Epithelial cell of alveolus of lung (primary cell): ENCODE results near the genes FLRT2 and EFCAB11.

GRCh38 chr14:85529772-85530715 lies at the start of gene FLRT2:
Gene FLRT2 (plus strand): TSS chr14:85530144.
- RAMPAGE, long total RNA, result no peak
- RRBS, result no CpG with 5 or more reads among the region's 63 CpGs

DNA sequence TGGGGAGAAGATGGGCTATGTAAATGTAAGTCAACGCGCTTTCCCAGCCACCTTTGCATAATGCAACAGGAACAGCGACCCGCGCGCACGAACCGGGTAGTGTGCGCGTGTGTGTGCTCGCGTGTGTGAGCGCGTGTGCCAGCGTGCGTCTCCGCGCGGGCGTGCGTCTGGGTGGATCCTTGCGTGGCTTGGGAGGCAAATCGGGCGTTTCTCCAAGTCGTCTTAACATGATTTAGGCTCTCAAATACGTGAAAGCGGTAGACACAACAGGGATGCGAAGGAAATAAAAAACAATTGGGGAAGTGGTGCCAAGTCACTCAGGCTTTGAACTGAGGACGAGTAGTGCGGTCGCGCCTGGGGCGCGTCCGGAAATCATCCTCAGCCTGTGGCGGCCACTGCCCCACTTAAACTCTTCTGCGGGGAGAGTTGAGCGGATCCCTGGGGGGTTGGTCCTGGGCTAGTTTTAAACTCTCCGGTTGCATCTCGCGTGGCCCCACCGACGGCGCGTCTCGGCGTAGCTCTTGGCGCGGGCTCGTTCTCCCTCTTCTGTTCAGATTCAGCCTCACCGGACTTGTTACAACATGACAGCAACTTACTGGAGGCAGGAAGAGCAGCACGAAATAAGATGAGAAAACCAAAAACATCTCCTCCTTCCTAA lies 1.9 kb downstream of the FLRT2 start:
- RAMPAGE, long total RNA, result no peak
- RRBS, result under 1% methylated on average over 9 of the region's 52 CpGs

DNA sequence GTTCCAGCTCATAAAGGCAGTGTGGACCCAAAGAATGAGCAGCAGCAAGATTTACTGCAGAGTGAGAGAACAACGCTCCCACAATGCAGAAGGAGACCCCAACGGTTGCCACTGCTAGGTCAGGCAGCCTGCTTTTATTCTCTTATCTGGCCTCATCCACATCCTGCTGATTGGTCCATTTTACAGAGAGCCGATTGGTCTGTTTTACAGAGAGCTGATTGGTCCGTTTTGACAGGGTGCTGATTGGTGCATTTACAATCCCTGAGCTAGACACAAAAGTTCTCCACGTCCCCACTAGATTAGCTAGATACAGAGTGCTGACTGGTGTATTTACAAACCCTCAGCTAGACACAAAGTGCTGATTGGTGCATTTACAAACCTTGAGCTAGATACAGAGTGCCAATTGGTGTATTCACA lies 1088.1 kb downstream of the GALC start:
- RAMPAGE, long total RNA, result no peak
- RRBS, result no CpG with 5 or more reads among the region's 5 CpGs

- RAMPAGE, long total RNA, result no peak
- RRBS, result no CpG with 5 or more reads among the region's 5 CpGs
Observed at GRCh38 chr14:88024394-88024864, 19.5 kb downstream of the GPR65 start.

DNA sequence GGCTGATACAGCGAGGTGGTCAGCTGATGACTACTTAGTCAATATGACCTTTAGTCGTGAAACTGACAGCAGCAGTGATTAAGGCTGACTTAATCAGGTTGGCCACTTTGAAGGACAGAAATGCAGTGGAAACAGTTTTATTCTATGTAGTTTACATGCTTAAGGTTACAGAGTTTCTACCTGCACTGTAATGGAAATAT lies 51.0 kb downstream of the ZC3H14 start:
- RAMPAGE, long total RNA, result no peak
- RRBS, result no CpG with 5 or more reads among the region's 2 CpGs

DNA sequence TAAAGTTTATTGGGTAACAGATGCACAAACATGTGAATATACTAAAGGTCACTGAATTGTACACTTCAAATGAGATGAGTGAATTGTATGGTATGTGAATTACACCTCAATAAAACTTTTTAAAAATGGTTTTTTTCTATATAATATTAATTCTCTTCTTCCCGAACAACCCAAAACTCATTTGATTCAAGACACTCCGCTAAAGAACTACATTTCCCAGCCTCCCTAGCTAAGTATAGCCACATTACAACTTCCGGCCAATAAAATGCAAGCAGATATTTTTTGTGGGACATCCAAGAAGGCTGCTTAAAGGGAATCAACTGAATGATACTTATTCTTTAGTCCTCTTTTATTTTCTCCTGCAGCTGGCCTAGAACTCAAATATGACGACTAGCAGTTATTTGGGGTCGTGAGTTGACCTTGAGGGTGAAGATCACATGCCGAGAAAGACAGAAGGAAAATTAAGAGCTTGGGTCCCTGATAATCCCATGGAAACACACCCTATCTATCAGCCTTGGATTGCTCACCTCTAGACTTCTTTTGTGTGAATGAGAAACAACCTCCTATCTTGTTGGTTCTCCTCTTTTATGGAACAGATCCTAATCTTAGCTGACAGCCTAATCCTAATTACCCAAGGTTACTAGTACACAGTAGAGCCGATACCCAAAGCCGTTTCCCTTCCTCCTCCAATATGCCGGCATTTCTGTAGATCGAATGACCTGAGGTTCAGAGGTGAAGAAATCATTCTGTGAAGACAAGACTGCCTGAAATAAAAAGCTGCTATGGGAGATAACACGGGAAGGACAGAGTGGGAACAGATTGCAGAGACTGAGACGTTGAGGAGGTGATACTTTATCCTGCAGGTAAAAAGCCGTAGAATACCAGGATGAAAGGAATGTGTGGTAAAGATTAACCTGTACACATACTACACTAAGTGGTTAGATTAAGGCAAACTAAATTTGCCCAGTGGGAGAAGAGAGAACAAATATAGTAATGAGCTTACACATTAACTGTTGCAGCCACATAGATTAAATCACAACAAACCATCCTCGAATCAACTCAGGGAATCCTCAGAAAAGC lies 187.6 kb downstream of the TTC8 start:
- RAMPAGE, long total RNA, result no peak
- RRBS, result no CpG with 5 or more reads among the region's 14 CpGs

DNA sequence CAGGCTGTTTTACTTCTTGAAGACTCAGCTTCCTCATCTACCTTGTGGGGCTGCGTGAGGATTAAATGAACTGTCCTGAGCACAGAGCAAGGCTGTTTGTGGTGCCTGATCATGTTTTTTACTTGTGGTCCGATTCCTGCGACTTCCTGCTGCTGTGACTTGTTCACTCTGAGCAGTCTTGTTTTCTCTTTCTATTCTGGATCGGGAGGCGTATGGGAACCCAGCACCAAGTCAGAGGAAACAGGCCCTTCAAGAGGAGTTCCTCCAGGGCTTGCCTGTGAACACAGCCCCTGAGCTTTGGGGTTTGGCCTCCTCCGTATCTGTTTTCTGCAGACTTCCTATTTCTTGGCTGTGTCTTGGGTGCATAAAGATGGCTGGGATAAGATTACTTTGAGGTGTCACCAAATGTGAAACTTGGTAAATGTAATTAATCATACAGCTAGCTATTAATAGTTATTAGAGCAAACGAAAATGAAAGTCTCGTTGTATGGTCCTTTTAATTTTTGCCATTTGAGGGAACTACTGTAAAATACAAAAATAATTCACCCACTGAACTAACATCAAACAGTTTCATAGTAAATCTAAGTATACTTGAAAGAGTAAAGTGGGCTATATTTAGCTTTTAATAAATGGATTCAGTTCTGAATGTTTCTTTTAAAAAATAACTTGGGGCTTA lies 251.6 kb downstream of the FOXN3 start:
- RAMPAGE, long total RNA, result no peak
- RRBS, result no CpG with 5 or more reads among the region's 8 CpGs

DNA sequence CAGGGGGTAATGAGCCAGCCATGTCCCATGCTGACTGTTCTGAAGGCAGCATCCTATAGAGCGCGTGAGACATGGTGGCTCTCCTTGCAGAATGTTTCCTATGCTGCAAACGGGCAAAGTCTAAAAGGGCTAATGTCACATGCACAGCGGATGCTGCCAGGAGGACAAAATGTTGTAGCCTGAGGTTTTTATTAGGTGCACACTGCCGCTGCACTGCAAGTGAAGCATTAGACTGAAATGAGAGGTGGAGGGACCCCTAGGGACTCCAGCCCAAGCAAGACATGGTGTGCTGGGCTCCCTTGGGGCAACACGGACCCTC lies 230.5 kb downstream of the FOXN3 start:
- RAMPAGE, long total RNA, result no peak
- RRBS, result no CpG with 5 or more reads among the region's 6 CpGs

DNA sequence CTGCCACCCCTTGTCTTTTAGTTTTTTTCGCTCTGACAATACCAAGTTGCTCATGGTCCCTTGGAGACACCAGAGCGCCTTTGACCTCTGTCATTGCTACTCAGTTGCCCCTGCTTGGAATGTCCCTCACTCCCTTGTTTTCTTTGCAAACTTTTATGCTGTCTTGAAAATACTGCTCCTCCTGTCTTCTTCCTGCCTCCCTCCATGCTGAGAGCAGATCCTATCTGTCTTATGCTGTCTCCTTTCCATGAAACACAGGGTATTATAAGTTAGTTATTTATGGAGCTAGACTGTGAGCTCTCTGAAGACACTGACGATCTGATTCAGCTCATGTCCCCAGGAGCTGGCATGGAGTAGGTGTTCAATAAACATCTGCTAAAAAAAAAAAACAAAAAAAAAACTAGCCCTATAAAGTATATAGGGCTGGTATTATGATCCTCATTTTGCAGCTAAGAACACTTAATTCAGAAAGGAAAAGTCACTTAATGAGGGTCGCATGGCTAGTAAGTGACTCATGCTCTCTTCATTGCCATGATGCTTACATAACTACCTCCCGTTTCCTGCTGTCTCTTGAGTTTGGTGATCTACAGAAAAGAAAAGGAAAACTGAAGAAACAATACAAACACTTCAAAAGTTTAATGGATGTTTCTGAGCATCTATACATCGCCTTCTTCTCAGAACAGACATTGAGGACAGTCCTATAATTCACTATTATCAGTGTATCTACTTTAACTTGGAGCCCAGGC lies 113.7 kb downstream of the FOXN3 start:
- RAMPAGE, long total RNA, result no peak
- RRBS, result no CpG with 5 or more reads among the region's 6 CpGs

DNA sequence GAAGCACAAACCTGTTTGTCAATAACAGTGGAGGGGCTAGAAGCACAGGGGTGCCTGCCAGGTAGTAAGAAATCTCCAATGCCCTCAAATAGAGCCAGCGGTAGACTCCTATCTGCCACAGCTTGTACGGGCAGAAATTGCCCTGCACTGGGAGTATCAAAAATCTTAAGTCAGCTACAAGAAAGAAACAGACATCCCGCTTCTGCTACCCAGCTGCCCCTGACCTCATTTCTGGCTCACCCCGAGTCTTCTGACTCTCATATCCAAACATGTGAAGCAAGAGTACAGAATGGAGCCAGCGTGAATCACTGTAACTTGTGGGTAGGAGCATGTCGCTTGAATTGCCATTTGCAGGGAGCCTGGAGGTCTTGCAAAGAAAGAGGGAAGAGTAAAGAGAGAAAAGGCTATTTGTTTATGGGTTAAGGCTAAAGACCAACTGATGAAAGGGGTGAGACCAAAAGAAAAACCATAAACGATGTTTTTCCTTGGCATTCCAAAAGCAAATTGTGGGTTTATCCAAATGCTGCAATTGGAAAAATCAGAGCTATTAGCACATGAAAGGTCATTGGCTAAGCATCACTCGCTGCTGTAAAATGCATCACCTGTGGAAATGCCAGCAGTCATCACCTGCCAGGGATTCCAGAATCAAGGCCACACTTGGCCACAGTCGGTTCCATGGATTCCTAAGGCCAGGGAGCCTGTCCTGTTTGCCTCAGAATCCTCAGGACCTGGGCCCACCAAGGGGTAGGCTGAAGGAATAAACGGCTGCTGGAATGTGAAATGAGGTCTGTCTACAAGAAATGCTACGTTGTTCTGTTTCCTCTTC lies 86.6 kb downstream of the FOXN3 start:
- RAMPAGE, long total RNA, result no peak
- RRBS, result no CpG with 5 or more reads among the region's 11 CpGs

- RAMPAGE, long total RNA, result no peak
- RRBS, result no CpG with 5 or more reads among the region's 15 CpGs
Observed at GRCh38 chr14:89383509-89384550, 33.2 kb downstream of the FOXN3 start.

DNA sequence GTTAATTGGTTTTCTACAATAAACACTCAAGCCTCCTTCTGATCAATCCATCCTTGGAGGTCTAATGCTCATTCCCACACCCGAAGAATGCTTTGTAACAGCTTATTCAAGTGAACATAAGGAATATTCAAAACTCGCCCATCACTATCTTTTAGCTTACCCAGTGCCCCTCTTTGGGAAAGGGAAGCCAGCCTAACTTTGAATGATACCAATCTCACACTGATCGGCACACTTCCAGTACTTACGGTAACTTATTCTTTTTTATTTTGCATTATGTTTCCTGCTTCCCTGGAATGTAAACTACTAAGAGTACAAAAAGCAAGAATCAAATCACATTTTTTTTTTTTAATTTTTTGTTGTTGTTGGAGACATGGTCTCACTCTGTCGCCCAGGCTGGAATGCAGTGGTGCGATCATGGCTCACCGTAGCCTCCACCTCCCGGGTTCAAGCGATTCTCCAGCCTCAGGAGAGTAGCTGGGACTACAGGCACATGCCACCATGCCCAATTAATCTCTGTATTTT lies 14.1 kb downstream of the FOXN3 start:
- RAMPAGE, long total RNA, result no peak
- RRBS, result no CpG with 5 or more reads among the region's 9 CpGs

DNA sequence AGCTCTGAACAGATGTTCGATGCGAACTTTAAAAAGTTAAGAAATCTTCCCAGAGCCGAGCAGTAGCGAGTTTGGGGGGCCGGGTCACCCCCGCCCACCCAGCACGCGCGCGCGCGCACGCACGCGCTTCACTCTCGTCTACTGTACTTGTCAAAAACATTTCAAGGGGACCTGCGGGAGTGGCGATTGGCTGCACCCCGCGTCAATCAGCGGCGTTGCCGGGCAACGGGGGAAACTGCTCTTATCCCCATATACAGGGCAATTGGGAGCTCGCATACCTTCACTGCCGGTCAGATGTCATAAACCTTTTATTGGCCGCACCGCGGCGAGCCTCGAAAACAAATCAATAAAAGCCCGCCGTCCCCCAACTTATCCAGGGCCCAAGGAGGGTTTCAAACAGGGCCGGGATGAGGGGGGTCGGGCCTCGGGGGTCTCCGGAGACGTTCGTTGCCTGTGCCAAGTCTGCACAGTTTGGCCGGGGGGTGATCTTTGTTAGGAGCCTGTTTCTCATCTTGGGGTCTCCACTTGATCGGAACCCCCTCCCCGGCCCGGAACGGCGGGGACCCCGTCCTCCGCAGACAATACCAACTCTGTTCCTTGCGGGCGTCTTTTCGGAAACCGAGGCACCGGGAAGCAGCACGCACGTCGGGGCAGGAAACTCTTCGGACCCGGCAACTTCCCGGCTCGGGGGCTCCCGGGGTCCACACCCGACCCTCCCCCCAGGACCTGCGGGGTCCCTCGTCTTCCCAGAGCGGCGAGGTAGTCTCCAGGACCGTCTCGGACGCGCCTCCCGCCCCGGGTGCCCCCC lies 807 bp downstream of the FOXN3 start:
- RAMPAGE, long total RNA, result no peak
- RRBS, result under 1% methylated on average over 32 of the region's 71 CpGs

- RAMPAGE, long total RNA, result no peak
- RRBS, result 78% methylated on average over 7 of the region's 10 CpGs
Observed at GRCh38 chr14:89481069-89481532, 64.1 kb upstream of the FOXN3 start.

GRCh38 chr14:89626431-89626835 lies 209.4 kb upstream of the FOXN3 start:
- RAMPAGE, long total RNA, result no peak
- RRBS, result no CpG with 5 or more reads among the region's 6 CpGs

DNA sequence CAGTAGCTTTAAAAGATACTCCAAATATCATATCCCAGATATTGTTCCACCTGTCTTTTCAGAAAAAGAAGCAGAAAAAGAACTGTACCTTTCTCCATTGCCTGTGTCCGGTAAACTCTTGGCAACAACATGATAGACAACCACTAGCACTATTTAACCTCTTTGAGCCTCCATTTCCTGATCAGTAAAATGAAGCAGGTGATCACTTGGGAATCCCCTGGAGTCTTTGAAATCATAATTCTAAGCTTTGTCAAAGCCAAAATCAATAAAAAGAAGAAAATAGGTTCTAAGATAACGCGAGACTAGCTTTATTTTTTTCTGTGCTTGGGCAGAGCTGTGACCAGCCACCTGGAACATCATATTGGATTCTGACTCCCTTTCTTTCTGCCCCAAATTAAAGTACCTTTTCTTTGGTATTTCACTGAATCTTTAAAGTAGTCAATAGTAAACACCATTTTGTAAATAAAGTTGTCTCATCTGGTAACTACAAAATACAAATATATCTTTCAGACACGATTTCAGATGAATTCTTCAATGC lies 224.9 kb upstream of the FOXN3 start:
- RAMPAGE, long total RNA, result no peak
- RRBS, result no CpG with 5 or more reads among the region's 4 CpGs

DNA sequence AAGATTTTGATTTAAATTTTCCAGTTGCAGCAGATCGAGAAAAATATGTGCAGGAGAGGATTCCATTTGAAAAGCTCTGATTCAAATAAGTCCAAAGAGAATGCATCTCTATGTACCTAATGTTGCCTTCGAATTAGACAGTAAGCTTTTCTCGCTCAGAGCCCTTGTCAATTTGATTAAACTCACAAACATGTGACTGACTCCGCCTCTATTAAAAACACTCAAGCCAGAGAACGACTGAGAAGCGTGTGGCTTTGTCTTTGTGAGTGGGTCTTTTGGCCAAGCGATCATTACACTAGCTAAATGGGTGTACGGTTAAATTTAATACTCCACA lies 253.9 kb downstream of the EFCAB11 start:
- RAMPAGE, long total RNA, result no peak
- RRBS, result no CpG with 5 or more reads among the region's 8 CpGs

DNA sequence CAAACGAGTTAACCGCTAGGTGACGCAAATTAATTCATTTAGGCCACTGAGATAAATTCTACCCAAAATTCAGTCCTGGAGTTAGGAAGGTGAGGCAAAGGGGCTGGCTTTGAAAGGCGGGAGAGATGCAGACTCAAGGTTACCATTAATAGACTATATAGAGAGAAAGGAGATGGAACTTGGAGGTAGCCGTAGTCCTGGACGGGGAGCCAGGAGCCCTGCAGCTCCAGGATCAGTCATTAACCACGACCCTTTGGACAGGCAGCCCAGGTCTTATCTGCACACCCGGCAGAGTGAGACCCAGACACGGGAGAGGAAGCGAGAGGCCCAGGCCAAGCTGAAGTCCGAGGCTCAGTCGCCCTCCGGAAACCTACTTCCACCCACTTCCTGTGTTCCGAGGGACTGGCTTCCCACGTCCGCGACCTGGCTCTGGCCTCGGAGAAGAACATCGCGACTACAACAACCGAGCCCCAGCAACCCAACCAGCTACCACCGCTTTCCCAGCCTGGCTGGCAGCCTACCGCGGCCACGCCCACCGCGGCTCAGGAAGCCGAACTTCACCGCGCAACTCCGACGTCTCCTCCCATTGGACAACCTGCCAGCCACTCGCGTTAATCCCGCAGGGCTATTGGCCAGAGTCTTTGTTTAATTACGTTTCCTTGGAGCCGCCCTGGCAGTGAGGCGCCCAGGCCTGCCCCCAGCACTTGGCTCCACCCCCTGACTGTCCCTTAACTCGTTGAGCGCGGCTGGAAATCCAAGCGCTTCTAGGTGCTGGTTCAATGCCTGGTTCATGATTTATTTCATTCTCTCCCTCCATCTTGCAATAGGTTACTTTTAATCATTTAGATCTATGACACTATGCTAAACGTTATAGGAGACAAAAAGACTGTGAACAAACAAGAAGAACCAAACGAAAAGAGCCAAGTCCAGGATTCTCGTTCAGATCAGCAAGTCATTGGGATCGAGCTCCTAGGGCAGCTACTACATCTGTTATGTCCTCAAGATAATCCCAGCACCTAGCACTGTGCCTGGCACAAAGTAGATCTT lies at the start of gene EFCAB11:
EFCAB11 (minus strand) TSS at position 519 of the 1,047 bp plus-strand sequence.
- RAMPAGE, long total RNA, result start-site peak on the minus strand centred at position 416 of the sequence, 258 bp wide, 61 and 152 reads in 2 replicates
- RRBS, result 2% methylated on average over 6 of the region's 46 CpGs

- RAMPAGE, long total RNA, result no peak
- RRBS, result 3% methylated on average over 25 of the region's 78 CpGs
Observed at GRCh38 chr14:90060133-90060919, 1.5 kb upstream of the KCNK13 start.

DNA sequence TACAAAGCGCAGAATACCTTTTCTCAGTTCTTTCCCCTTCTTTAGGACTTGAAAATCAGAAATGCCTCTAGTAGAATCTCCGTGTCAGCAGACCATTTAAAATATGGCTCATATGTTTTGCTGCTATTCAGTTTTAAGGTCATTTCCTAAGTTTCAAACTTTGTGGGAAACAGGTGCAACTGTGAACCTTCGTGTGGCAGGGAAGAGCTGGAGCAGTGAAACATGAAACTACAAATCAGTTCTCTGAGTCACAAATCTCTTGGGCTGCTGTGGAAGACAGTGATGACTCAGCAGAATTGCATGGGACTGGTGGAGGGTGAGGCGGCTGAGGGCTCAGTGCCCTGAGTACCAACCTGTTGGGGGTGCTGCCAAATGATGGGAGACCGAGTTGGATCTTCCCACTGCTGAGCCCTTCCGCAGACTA lies 8.5 kb upstream of the CALM1 start:
- RAMPAGE, long total RNA, result no peak
- RRBS, result no CpG with 5 or more reads among the region's 6 CpGs